ENCODE results near the genes PHLPP2 and ZFHX3.

DNA sequence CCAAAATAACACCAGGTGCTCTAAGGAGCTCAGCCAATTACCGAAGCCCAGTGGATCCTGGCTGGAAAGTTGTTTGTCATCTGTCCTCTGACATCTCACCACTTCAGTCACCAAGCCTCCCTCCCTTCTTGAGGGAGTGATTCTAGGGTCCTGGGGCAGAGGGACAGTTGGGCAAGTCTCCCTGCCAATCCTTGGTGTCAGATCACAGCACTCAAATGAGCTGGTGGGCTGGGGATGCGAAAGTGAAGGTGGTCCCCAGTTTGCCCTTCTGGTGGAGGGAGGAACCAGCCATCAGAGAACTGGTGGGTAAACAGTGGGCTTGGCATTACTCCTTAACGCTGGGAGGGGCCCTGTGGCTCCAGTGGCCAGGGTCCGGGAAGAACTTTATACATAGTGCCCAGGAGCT, 4.4 kb upstream of the CALB2 start:
- PRO-cap, result no peak
- RAMPAGE, long total RNA, 4 experiments, result no peak in any of the 4 experiments

GRCh38 chr16:71441505-71441942, 330 bp downstream of the TLE7 start:
- PRO-cap, result no peak
- RAMPAGE, long total RNA, 4 experiments, result no peak in any of the 4 experiments

- PRO-cap, result no peak
- RAMPAGE, long total RNA, 4 experiments, result no peak in any of the 4 experiments
These were observed 7.5 kb upstream of the TLE7 start for GRCh38 chr16:71449061-71450103.

DNA sequence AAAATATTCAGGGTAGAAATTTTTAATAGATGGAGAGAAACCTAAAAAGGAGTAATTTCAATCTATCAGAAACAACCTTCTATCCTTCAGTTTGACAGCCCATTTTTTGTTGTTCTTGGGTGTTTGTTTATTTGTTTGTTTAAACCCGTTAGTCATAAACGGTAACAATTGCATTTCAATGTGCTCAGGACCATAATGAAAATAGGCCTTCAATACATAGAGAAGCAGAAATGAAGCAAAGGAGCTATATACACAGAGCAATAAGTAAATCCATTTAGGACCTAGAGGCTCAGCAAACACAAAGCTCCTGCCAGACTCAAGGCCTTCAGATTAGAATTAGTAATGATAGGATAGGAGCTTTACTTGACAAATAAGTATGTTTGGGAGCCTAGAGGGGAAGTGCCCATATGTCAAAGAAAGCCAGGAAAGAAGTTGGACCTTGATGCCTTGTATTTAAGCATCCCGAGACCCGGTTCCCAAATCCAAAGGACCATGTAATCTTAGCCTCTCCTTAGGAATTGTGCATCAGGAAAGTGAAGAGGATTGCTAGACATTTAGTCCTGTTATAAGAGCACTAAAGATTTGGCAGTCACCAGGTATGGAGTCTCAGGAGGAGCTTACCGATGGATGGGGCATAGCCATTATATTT, 1.5 kb downstream of the TAT start:
- PRO-cap, result no peak
- RAMPAGE, long total RNA, 4 experiments, result no peak in any of the 4 experiments

DNA sequence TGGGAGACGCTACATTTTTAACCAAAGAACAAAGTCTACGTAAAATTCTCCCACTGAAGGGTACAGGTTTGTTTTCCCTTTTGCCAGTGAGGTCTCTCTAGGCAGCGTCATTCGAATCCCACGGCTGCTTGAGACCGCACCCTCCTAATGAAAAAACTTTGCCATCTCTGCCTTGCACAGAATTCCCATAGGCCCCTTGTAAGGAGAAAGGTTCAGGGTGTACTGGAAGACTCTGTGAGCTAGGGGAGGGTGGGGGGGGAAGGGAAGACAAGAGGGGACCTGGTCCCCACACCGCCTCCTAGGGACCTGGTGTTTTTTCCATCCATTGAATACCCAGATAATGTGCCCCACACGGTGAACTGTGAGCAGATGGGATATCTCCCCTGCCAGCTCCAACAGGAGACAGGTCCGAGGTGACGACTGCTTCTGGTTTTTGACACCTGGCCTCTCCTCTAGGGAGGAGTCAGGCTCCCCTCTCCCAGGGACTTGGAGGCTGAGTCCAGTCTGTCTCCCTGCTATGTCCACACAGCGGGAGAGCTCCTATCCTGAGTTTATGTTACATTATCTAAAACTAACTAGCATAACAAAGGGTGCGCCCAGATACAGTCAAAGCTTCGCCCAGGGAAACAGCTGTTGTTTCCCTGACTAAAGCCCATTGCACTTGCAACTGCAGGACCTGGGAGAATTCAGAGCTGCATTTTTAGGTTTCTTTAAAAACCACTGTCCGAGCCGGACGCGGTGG, 1.7 kb downstream of the MARVELD3 start:
- PRO-cap, result unidirectional peak, minus-strand start at position 527 of the sequence
- RAMPAGE, long total RNA, 4 experiments, result no peak in any of the 4 experiments

DNA sequence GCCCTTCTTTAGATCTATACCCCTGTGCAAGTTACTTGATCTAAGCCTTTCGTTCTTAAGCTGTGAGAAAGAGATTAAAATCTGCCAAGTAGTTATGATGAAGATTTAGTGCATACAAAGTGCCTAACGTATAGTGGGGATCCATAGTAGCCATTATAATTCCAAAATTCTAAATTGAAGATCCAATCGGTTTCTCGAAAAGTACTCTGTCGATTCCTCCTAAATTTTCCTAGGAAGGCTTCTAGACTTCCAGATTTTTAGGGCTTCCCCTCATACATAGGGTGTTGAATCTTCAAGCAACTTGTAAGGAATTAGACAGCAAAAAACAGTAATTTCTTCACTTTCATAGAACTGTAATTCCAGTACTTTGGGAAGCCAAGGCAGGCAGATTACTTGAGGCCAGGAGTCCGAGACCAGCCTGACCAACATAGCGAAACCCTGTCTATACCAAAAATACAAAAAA, at the start of gene PHLPP2:
Gene PHLPP2, minus strand, starts transcription at position 28 of the 463 bp plus-strand sequence.
- PRO-cap, result no peak
- RAMPAGE, long total RNA, 4 experiments, result no peak in any of the 4 experiments

DNA sequence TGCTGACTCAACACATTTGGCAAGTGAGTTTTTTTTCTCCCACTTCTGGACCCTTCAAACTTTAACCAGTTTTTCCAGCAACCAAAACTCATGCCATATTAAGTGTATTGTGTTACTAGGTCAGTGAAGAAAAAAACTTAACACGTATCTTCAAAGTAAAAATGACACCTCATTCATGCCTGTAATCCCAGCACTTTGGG, 5.2 kb downstream of the AP1G1 start:
- PRO-cap, result no peak
- RAMPAGE, long total RNA, 4 experiments, result no peak in any of the 4 experiments

DNA sequence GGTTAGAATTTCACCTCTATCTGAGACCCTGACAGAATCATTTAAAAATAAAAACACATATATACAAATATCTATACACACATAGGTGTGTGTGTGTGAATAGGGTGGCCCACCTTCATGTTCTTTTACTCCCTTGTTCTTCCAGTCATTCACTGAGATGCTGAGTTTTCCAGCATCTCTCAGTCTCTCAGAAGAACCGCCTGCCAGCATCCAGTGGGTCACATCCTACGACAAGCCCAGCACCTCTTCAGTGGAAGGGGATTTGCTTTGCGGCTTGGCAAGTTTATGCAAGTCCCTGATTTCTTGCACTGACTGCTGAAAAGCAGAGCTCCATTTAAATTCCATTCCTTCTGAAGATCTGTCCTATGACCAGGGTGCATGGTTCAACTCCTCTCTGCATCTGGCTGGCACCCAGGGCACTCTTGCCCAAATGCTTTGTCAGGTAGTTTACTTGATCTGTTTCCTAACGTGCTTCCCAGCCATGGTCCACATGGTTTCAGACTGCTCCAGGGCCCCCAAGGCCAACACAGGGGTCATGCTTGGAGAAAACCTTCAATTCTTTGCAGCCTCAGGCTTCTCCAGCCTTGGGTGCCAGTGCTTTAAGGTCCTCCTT, 11.4 kb upstream of the HP start:
- PRO-cap, result no peak
- RAMPAGE, long total RNA, 4 experiments, result no peak in any of the 4 experiments

DNA sequence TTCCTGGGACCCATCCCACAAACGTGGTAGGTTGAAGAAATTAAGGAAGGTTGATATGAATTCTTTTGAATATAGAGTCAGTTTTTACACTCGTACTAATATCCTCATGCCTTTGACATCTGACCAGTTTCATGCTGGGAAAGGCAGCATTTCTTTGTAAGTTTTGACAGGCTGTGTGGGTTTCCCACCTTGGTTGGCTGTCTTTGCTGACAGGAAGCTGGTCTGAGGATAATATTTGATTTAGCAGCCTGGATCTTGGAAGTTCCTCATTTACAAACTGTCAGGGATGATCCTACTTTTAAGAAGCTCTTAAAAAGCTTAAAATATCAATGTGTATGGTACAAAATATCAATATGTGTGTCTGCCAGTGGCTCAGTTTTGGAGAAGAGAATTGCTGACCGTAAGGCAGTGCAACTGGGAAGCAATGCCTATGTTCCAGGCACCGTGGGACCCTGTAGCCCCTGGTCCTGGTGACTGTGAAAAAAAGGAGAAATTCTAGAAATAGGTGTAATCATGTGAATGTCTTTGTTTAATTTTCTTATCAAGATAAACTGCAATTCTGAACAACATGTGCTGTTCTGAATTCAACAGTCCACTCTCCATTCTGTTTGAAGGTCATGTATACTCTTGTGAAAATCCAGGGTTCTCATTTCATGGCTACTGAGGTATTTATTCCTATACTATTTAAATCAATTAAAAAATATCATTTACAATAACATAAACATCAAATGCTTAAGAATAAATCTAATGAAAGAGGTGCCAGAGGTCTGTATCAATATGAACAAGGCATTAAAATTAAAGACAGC, 9.5 kb upstream of the HP start:
- PRO-cap, result no peak
- RAMPAGE, long total RNA, 4 experiments, result no peak in any of the 4 experiments

DNA sequence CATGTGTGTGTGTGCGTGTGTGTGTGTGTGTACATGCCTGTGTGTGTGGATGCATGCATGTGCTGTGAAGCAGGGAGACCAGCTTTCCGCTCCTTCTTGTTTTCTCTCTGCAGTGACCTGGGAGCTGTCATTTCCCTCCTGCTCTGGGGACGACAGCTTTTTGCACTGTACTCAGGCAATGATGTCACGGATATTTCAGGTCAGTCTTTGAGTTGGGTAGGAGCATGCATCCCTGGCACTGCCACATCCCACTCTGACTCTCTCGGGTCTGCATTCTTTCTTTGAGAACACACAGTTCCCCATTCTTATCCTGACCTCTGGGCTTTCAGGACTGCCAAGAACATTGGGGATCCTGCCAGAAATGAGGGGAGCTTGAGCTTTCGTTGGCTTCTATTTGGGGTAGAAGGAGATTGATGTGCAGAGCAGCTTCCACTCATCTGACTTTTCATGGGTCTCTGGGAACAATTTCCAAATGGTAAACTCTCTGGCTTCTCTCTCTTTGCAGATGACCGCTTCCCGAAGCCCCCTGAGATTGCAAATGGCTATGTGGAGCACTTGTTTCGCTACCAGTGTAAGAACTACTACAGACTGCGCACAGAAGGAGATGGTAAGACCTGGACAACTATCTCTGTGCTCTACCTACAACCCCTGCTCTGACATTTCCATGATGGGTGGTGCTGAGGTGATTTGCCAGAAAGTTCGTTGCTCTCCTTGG, 10.9 kb downstream of the HPR start:
- PRO-cap, result no peak
- RAMPAGE, long total RNA, 4 experiments, result no peak in any of the 4 experiments

GRCh38 chr16:72788303-72788996, 259.5 kb downstream of the ZFHX3 start:
- PRO-cap, result no peak
- RAMPAGE, long total RNA, 4 experiments, result start-site peak on the minus strand in 1 of 4 experiments, at chr16:72788232-72788715 at its widest, 13 reads per replicate

DNA sequence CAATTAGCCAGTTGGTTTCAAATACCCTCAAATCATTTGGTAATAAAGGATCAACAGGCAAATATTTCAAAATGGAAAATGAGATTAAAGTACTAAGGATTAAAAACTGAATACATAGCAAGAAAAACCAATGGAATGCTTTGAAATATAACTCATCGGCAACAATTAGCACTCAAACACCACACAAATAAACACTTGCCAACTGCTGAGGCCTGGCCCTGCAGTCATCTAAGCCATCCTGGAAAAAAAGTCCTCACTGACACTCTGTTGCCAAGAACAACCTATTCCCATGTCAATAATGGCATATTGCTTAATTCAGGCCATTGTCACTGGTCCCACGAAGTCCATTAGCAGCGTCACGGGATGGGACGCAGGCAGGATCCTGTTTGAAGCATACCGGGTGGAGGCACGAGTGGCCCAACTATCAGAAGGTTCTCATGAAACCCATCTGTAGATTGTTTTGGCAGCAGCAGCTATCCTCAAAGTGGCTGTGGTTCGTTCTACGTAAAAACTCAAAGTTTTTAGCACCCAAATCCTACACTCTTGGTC, 91.8 kb downstream of the ZFHX3 start:
- PRO-cap, result no peak
- RAMPAGE, long total RNA, 4 experiments, result no peak in any of the 4 experiments

DNA sequence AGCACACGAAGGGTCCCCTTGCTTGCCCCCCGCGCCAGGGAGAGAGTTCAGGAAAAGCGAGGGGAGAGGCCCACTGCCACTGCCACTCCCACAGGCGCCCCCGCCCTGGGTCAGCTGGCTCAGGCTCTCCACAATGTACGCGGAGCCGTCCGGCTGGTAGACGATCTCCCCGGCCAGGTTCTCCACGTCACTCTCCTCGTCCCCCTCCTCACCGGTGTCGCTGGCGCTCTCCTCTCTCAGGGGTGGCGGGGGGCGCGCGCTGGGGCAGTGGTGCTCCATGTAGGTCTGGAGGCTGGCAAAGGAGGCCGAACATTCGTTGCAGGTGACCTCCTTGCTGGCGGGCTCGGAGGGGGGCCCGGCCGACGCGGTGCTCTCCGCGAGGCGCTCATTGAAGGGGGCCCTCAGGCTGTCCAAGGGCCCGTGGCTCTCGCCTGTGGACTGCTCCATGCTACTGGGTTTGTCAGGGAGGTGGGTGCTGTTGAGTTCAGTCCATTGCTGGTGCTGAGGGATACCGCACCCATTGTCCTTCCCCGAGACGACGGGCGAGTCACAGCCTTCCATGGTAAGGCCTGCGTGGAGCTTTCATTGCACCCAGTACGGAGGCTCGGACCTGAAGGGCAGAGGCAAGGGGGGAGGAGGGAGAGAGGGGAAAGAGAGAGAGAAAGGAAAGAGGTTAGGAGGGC, 88.2 kb downstream of the ZFHX3 start:
- PRO-cap, result no peak
- RAMPAGE, long total RNA, 4 experiments, result start-site peak on the minus strand in 2 of 4 experiments, centred at positions 201 to 457 of the sequence, 19 to 21 reads per replicate

DNA sequence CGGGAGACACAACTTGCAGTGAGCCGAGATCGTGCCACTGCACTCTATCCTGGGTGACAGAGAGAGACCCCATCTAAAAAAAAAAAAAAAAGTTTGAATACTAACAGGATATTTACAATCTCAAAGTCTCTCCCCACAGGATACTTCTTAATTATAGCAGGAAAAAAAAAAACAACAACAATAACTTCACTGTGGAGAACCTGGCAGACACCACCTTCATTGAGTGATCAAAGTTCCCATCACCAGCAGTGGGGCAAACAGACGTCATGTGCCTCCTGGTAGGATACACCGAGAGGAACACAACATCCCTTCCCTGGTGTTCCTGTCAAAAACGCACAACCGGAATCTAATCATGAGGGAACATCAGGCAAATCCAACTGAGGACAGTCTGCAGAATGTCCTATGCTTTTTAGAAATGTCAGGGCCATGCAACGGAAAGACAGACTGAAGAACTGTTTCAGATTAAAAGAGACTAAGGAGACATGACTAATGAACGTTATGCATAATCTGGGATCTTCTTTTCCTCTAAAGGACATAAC, 80.0 kb downstream of the ZFHX3 start:
- PRO-cap, result no peak
- RAMPAGE, long total RNA, 4 experiments, result no peak in any of the 4 experiments

DNA sequence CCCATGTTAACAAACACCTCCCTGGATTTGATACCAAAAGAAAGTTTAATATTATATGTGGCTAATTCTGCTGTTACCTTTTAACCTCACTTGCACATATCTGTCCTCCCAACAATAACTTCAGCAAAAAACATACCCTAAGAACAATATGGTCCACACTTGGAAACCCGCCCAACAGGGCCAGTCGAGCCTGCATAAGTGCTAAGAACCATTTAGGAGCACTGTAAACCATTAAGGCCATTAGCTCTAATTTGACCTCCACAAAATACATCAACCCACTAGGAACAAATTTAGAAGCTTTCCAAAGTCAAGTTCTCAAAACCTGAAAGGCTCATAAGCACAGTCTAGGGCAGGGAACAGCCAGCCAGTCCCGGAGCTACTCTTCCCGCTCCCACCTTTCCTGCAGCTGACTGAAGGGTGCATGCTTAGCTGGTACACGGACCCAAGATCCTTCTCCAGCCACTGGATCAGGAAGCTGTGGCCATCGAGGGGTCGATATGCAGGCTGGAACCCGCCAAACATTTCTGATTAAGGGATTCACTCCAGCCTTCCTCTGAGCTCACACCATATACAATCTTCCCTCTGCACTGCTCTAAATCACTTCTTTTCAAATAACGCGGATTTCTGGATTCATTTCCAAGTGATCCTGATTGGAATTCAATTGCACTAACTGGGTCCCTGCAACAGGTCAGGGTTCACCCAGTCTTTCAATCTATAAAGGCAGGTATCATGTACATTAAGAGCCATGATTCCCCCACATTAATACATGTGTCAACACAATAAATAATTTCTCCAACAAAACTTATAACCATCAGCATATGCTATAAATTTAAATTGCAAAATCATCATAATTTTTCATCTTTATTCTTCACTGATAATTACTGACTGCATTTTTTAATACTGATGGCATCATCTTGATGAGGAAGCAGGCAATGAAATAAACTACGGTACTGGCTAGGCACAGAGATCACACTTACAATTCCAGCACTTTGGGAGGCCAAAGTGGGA, 59.7 kb downstream of the ZFHX3 start:
- PRO-cap, result no peak
- RAMPAGE, long total RNA, 4 experiments, result no peak in any of the 4 experiments

- PRO-cap, result bidirectional peak, plus-strand start at chr16:73048233, minus-strand start at chr16:73048120
- RAMPAGE, long total RNA, 4 experiments, result no peak in any of the 4 experiments
These were observed at the start of gene ZFHX3 for GRCh38 chr16:73047883-73048356. Gene ZFHX3 (minus strand): TSS chr16:73048128.

GRCh38 chr16:73054630-73054973, 6.7 kb upstream of the ZFHX3 start:
- PRO-cap, result no peak
- RAMPAGE, long total RNA, 4 experiments, result no peak in any of the 4 experiments

DNA sequence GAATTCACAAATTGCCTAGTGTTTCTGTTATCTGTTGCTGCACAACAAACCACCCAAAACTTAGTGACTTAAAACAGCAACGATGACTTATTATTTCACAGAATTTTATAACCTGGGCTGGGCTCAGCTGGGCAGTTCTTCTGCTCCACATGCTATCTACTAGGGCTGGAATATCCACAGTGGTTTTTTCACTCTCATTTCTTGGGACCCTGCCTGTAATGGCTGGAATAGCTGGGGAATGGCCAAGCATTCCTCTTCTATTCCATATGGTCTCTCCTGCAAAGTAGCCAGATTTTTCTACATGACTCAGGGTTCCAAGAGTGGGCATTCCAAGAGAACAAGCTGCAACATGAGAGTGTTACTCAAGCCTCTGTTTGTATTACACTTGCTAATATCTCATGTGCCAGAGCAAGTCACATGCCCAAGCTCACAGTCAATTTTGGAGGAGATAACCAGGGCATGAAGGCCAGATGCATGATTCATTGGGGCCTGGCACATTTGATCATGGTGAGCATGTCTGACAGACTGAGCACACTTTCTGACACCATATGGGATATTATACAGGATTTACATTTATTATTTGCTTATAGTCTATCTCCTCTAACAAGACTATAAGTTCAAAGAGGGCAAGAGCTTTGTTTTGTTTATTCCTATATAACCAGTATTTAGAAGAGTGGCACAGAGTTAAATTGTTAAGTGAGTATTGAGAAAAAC, 4.8 kb upstream of the PSMD7 start:
- PRO-cap, result no peak
- RAMPAGE, long total RNA, 4 experiments, result no peak in any of the 4 experiments

- PRO-cap, result no peak
- RAMPAGE, long total RNA, 4 experiments, result no peak in any of the 4 experiments
These were observed 794 bp downstream of the PSMD7 start for GRCh38 chr16:74297408-74297807.

GRCh38 chr16:74396344-74396923, 20.3 kb downstream of the NPIPB15 start:
- PRO-cap, result no peak
- RAMPAGE, long total RNA, 4 experiments, result no peak in any of the 4 experiments

Measured in Peyer's patch (tissue), 4 donors.